Ovary (tissue), 7 donors: ENCODE data around the genes CFAP45, KCNJ9 and DCAF8.

GRCh38 chr1:157154303-157154707 is 16.1 kb upstream of the ETV3 start:
- PRO-cap, 7 experiments, result no peak in any of the 7 experiments
- RAMPAGE, long total RNA, 2 experiments, result no peak in any of the 2 experiments

DNA sequence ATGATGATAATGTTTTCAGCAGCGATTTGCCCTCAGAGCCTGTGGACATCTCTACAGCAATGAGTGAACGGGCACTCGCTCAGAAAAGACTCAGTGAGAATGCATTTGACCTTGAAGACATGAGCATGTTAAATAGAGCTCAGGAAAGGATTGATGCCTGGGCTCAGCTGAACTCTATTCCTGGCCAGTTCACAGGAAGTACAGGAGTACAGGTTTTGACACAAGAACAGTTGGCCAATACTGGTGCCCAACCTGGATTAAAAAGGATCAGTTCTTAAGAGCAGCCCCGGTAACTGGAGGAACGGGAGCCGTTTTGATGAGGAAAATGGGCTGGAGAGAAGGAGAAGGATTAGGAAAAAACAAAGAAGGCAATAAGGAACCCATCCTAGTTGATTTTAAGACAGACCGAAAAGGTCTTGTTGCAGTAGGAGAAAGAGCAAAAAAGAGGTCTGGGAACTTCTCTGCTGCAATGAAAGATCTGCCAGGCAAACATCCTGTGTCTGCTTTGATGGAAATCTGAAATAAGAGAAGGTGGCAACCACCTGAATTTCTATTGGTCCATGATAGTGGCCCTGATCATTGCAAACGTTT is 9.3 kb upstream of the FCRL3 start:
- PRO-cap, 7 experiments, result no peak in any of the 7 experiments
- RAMPAGE, long total RNA, 2 experiments, result start-site peak on the plus strand in 1 of 2 experiments, centred at position 330 of the sequence, 31 reads per replicate

- PRO-cap, 7 experiments, result peak in 7 of 7 experiments; most common plus-strand start chr1:157994473 (in 4); most common minus-strand start chr1:157994379 (in 4)
- RAMPAGE, long total RNA, 2 experiments, result no peak in any of the 2 experiments
These were observed 992 bp downstream of the KIRREL1 start for GRCh38 chr1:157994178-157995095.

GRCh38 chr1:158049107-158049762 is 55.8 kb downstream of the KIRREL1 start:
- PRO-cap, 7 experiments, result no peak in any of the 7 experiments
- RAMPAGE, long total RNA, 2 experiments, result start-site peak on the plus strand in 1 of 2 experiments, at chr1:158049446-158049595 at its widest, 5 reads per replicate

- PRO-cap, 7 experiments, result no peak in any of the 7 experiments
- RAMPAGE, long total RNA, 2 experiments, result no peak in any of the 2 experiments
These were observed 4.0 kb downstream of the SMIM42 start for GRCh38 chr1:158123945-158124690.

DNA sequence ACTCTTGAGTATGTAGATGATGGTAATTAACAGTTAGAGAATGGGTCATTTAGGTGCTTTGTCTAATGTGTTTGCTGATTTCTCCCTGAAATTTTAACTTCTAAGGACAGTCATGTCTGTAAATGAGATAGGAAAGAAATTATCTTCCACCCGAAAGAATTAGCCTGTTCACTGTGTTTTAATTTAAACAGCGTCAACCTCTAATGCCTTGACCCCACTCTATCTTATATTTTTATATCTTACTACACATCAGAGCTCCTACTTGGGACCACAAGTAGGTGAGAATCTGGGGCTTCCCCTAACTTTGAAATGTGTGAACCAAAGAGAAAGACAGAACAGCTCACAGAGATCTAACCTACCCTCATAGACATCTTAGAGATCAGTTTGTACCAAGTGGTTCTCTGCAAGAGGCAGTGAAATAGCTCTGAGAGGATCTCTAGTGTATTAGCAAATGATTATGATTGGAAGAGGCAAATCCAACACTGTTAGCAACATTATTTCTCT is 23.9 kb downstream of the PYDC5 start:
- PRO-cap, 7 experiments, result no peak in any of the 7 experiments
- RAMPAGE, long total RNA, 2 experiments, result no peak in any of the 2 experiments

- PRO-cap, 7 experiments, result peak in 7 of 7 experiments; most common plus-strand start chr1:158999103 (in 4)
- RAMPAGE, long total RNA, 2 experiments, result no peak in any of the 2 experiments
These were observed 3.6 kb downstream of the PYDC5 start for GRCh38 chr1:158998915-158999328.

DNA sequence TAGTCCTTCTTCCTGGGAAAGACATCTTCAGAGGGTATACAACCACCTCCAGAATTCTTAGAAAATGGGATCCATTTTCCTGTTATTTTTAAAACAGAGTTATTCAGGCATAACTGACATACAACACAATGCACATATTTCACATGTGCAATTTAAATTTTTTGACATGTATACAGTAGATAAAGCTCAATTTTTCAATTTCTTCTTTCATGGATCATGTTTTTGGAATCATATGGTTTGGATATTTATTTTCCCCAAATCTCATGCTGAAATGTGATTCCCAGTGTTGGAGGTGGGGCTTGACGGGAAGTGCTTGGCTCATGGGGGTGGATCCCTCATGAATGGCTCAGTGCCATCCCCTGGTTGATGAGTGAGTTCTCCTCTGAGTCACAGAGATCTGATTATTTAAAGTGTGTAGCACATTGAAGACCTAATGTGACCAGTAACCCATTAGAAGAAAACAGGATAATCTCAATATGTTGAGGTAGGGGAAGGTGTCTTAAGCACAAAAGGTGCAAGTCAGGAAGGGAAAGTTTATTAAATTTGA is 2.0 kb downstream of the PYDC5 start:
- PRO-cap, 7 experiments, result peak in 5 of 7 experiments; most common plus-strand start position 341 of the sequence (in 2); most common minus-strand start position 275 of the sequence (in 4)
- RAMPAGE, long total RNA, 2 experiments, result no peak in any of the 2 experiments

DNA sequence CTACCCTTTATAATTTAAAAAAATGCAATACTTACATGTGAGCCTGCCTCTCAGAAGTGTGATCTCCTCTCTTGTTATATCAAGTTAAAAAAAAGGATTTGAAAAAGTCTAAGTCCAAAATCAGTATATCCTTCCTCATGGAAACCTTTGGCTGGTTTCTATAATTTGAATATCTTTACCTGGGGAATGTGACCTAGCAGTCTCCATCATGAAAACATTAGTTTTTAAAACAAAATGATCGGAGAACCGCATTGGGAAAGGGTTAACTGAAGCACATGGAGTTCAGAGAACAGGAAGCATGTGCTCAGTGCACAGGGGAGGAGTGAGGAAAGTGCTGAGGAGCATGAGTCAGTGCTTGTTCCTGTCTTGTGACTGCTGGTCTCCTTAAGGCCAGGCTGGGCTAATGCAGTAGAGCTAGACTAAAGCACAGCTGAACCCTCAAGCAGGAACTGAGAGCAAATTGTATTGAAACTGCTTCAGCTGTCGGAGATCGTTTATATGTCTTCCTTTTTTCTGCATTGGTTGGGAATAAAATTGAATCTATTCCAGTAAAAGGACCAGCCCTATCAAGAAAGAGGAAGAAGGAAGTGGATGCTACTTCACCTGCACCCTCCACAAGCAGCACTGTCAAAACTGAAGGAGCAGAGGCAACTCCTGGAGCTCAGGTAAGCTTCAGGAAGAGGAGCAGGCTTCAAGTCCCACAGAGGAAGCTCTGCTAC is 5.8 kb downstream of the IFI16 start:
- PRO-cap, 7 experiments, result peak in 1 of 7 experiments; most common plus-strand start position 411 of the sequence (in 1)
- RAMPAGE, long total RNA, 2 experiments, result no peak in any of the 2 experiments

DNA sequence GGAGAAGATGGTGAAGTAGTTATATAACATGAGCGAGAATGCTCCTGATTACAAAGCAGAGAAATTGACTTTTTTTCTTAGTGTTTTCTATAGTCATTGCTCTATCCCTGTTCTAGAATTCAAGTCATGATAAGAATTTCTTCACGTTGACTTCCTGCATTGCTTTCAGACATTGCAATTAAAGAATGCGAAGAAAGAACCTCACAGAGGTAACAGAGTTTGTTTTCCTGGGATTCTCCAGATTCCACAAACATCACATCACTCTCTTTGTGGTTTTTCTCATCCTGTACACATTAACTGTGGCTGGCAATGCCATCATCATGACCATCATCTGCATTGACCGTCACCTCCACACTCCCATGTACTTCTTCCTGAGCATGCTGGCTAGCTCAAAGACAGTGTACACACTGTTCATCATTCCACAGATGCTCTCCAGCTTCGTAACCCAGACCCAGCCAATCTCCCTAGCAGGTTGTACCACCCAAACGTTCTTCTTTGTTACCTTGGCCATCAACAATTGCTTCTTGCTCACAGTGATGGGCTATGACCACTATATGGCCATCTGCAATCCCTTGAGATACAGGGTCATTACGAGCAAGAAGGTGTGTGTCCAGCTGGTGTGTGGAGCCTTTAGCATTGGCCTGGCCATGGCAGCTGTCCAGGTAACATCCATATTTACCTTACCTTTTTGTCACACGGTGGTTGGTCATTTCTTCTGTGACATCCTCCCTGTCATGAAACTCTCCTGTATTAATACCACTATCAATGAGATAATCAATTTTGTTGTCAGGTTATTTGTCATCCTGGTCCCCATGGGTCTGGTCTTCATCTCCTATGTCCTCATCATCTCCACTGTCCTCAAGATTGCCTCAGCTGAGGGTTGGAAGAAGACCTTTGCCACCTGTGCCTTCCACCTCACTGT is 10.7 kb downstream of the APCS start:
- PRO-cap, 7 experiments, result no peak in any of the 7 experiments
- RAMPAGE, long total RNA, 2 experiments, result no peak in any of the 2 experiments

DNA sequence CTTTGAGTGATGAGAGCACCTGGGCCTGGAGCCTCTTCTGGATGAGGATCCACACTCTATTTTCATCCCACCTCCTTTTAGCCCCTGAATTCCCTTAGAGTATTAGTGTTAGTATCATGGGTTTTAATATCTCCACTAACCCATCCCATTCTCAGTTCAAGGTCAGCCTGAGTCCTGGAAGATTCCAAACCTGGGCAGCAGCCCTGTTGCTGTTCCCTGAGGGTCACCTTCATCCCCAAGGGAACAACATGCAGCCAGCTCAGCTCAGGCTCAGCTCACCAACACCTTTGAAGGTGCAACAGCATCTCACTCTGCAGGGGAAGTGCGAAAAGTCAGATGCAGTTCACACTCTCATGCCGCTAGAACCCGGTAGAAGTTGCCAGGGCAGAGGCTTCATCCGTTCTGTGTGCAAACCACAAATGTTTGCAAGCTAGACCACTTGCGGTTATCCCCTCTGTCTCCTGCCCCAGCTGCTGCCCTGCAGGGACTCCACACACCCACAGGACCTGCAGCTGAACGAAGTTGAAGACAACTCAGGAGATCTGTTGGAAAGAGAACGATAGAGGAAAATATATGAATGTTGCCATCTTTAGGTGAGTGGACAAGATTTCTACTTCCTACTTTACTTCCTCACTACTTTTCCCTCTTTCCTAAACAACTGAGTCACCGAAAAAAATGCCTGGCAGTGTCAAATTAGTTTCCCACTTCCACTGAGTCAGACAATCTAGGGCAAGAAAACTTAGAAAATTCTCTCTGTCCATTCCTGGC is 2.0 kb upstream of the FCRL6 start:
- PRO-cap, 7 experiments, result no peak in any of the 7 experiments
- RAMPAGE, long total RNA, 2 experiments, result no peak in any of the 2 experiments

DNA sequence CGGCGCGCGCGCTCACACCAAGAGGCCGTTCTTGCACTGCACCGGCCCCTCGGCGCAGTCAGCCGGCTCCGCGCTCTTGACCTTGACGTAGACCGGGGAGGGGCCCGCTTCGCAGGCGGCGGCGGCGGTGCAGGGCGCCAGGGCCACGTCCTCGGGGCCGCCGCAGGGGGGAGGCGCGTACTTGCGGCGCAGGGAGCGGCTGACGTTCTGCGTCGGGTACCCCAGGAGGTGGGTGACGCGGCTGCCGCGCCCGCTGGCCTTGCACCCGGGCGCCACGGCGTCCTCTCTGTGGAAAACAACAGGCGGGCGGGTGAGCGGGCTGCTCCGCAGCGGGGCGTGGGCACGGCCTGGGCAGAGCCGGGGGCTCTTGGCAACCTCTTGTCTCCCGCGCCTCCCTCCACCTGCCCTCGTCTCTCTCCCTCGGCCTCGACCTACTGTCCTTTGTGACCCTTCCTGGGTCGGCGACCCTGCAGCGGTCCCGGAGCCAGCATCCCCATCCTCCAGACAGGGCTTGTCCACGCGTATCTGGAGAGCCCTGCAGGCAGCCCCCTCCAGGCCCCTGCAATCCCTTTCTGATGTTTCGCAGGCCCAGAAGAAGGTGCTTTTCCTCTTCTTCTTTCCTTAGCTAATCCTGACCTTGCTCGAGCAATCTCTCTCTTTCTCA is 7.6 kb downstream of the VSIG8 start:
- PRO-cap, 7 experiments, result peak in 7 of 7 experiments; most common plus-strand start position 205 of the sequence (in 7); most common minus-strand start position 38 of the sequence (in 5)
- RAMPAGE, long total RNA, 2 experiments, result no peak in any of the 2 experiments

DNA sequence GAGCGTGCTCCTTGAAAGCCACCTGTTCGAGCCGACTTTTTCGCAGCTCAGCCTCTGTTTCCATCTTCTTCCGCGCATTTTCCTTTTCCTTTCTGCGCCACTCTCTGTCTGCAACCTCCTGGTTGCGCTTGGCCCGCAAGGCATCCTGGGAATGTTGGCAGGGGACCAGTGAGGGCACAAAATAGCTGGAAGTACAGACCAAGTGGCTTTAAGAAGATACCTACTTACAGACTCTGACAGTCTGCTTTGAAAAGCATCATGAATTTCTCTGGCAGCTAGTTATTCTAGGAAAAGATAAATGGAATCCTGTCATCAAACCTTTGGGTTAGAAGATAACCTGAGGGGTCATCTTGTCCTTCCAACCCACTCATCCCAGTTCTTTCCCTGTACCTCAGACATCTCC is 14.1 kb upstream of the VSIG8 start:
- PRO-cap, 7 experiments, result no peak in any of the 7 experiments
- RAMPAGE, long total RNA, 2 experiments, result no peak in any of the 2 experiments

DNA sequence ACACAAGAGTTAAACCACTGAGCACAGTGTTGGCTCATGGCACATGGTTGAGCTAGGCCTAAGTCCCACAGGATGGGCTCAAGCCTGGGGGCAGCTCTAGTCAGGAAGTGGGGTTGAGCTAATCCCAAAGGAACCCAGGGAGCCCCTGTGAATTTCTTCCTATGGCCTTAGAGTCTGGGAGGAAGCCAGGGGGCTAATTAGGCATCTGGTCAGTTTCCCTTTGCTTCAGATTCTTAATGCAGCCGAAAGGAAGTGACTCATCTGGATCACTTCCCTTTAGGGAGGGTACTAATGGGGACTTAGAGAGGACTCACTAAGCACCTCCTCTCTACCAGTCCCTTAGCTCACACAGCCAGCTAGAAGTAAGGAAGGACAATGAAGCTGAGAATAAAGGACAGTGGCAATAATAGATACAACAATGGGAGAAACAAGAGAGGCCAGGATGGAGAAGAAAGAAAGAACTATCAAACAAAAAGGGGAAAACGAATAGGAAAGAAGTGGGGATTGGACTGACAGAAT is 10.0 kb downstream of the CFAP45 start:
- PRO-cap, 7 experiments, result peak in 1 of 7 experiments; most common plus-strand start position 334 of the sequence (in 1)
- RAMPAGE, long total RNA, 2 experiments, result no peak in any of the 2 experiments

- PRO-cap, 7 experiments, result peak in 3 of 7 experiments; most common plus-strand start chr1:159900285 (in 2); most common minus-strand start chr1:159900123 (in 2)
- RAMPAGE, long total RNA, 2 experiments, result start-site peak on the minus strand in 1 of 2 experiments, at chr1:159900137-159900153 at its widest, 218 reads per replicate
These were observed at the start of gene CFAP45 for GRCh38 chr1:159899956-159900911. TSS of gene CFAP45 (minus strand) at chr1:159900165.

- PRO-cap, 7 experiments, result no peak in any of the 7 experiments
- RAMPAGE, long total RNA, 2 experiments, result no peak in any of the 2 experiments
These were observed 7.7 kb upstream of the SLAMF9 start for GRCh38 chr1:159961675-159962200.

DNA sequence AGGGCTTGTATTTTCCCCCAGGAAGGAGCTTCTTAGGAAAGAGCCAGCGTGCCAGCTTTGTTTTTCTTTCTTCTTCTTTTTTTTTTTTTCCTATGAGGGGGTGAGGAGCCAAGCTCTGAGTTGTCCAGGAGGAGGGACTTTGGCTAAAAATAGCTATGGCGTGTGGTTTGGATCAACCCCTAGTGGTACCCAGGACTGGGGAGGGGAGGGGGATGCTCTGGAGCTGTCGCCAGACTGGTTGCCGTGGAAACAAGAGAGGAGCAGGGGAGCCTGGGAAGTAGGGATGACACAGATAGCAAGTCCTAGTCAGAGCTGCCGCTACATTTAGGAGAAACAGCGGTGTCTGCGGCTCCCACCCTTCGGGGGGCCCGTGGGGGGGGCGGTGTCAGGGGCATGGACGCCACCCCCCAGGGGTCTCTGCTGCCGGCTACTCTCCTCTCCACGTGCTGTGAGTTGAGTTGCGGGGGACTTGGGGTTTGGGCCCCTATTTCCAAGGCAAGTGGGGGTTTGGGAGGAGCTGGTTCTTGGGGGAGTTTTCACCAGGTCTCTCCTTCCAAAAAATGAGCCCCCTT is at the start of gene KCNJ9:
Gene KCNJ9 (plus strand): TSS at position 289 of the 572 bp plus-strand sequence.
- PRO-cap, 7 experiments, result no peak in any of the 7 experiments
- RAMPAGE, long total RNA, 2 experiments, result no peak in any of the 2 experiments

GRCh38 chr1:160261797-160262847 is at the start of gene DCAF8:
TSS of gene DCAF8 (minus strand) at chr1:160262549.
- PRO-cap, 7 experiments, result peak in 7 of 7 experiments; most common plus-strand start chr1:160262619 (in 5); most common minus-strand start chr1:160262487 (in 6)
- RAMPAGE, long total RNA, 2 experiments, result start-site peak on the minus strand in 2 of 2 experiments, at chr1:160262448-160262566 at its widest, 1,230 to 2,370 reads per replicate

DNA sequence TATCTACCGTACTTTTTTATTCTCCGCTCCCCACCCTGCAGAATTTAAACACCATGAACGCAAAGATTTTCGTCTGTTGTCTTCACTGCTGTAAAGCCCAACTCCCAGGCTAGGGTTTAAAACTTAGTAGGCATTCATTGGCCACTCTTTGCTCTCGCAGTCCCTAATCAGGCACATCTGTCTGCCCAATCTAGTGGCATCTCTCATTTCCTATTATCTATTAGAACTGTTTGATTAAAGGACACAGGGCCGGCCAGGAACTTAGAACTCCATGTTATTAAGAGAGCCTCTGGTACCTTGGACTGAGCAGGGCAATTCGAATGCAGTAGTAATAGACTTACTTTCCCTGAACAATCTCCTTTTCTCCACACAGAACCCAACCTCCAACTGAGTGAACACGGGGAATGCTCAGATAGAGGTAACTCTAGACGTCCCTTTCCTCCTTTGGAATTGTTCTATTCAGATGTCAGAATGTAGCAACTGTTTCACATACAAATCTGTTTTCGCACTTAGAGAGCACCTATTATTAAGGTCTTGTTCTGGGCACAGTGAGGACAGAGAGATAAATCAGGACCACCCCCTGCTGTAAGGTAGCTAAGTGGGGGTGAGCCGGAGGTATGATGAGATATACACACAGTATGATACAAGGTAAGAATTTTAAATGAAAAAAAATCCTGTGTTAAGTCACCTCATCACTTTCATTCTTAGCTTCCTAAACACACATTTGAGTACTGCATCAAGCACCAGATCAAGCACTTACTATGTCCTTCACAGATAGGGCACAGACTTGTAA is 1.2 kb upstream of the PEX19 start:
- PRO-cap, 7 experiments, result peak in 1 of 7 experiments; most common minus-strand start position 268 of the sequence (in 1)
- RAMPAGE, long total RNA, 2 experiments, result no peak in any of the 2 experiments

DNA sequence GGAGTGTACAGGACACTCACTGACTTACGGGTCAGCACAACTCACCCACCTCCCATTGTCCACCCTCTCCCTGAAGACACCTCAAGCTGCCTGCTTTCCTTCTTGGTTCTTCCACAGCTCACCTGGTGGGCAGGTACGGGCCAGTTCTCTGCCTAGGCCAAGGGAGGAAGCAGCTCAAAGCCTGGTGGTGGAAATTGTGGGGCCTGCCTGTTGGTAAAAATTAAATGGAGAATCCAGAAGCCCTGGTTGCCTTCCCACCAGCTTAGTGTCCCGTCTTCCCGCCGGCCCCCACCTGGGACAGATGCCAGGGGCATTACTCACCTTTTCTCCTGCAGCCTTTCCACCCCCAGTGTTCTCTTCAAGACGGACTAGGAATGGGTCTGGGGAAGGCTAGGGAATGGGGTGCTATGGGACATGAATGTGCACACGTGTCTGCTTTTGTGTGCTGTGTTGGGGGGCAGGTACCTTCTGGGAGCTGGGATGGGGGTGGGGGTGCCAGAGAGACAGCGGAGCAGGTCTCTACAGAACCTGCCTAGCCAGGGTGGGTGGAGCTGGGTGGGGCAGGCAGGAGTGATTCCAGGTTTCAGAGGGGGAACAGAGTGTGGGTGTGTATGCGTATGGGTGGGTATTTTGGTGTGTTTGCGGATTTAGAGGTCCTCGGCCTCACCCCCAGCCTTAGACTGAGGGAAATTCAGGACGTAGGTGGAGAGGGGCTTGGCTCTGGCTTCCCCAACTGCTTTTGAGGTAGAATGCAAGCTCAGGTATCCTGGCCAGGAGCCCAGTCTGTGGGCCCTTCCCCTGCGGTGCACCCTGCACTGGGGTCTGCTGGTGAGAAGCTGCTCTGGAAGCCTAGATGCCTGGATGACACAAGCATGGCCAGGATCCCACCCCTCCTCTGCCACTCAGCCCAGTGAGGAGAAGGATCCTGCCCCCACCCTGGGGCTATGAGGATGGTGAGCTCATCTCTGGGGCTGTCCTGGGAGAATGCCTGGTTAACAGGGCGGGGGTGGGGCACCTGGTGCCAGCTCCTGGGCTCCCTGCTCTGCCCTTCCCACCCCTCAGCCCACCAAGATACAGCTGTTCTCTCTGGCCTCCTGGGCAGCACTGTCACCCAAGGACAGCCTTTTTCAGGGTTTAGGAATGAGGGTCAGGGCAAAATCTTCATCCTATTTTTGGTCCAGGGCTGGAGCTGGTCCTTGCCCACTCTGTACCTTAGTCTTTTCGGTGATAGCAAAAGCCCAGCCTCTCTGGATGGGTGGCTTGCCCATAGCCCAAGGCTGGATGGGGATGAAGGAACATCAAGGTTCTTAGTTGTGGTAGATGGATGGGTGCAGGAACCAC is 7.8 kb downstream of the VANGL2 start:
- PRO-cap, 7 experiments, result no peak in any of the 7 experiments
- RAMPAGE, long total RNA, 2 experiments, result no peak in any of the 2 experiments